ENCODE data around the gene ASIC5.

DNA sequence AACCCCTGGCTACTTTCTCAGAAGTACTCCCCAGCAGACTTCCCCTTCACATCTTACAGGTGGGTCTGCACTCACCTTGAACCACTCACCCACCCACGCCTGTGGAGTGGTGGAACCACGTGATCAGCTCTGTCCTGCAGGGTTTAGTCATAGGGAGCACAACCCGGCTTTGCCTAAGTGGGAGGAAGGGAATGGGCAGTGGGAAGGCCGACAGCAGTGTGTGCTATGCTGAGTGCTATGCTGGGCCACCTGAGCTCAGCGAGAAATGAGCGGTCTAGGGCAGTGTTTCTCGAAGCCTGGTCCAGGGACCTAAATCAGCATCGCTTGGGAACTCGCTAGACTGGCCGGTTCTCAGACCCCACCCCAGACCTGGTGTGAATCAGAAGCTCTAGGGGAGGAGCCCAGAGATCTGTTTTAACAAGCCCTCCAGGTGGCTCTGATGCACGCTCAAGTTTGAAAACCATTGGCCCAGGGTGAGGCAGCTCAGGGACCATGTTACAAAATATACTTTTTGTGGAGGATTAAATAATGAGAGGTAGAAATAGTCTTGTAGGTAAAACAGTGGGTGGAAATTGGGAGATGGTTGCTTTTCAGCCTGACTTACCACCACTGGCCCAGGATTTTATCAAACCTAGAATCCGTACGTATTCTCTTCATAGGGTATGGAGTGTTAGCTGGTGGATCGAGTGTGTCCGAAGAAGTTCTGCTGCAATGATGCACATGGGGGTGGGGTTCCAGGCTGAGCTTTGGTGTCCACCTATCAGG is 20.7 kb downstream of the TMEM131L start:
- CAGE, long polyA plus RNA, result no peak
- RRBS, result no CpG with 5 or more reads among the region's 15 CpGs

GRCh38 chr4:153488063-153489065 is 22.2 kb downstream of the TMEM131L start:
- CAGE, long polyA plus RNA, result no peak
- RRBS, result 56% methylated on average over 10 of the region's 29 CpGs

DNA sequence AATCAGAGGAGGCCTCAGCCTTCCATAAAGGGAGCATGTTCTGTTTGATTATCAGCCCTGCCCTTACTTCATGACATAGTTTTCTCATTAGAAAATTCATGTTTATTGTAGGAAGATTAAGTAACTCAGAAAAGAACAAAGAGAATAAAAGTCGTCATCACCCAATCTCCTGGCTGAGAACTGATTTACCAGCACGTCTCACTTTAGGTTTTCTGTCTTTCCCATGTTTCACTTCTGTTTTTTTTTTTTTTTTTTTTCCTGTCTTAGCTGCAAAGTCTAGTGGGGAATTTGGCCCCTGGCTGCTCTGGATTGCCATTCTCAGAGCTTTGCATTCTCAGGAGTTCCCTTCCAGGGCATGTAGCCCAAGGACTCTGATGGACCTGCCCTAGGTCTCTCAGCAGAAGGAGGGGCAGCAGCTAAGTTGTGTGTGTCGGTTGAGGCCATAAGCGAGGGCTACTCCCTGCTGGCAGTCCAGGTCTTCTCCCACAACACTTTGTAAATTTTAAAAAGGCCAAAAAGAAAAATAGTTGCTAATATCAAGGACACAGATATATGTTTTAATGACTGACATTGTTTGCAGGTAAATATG is 57.8 kb downstream of the TMEM131L start:
- CAGE, long polyA plus RNA, result no peak
- RRBS, result no CpG with 5 or more reads among the region's 4 CpGs

GRCh38 chr4:153539542-153540194 is 73.5 kb downstream of the TMEM131L start:
- CAGE, long polyA plus RNA, result no peak
- RRBS, result no CpG with 5 or more reads among the region's 15 CpGs

GRCh38 chr4:153570134-153570605 is 104.0 kb downstream of the TMEM131L start:
- CAGE, long polyA plus RNA, result no peak
- RRBS, result no CpG with 5 or more reads among the region's 9 CpGs

DNA sequence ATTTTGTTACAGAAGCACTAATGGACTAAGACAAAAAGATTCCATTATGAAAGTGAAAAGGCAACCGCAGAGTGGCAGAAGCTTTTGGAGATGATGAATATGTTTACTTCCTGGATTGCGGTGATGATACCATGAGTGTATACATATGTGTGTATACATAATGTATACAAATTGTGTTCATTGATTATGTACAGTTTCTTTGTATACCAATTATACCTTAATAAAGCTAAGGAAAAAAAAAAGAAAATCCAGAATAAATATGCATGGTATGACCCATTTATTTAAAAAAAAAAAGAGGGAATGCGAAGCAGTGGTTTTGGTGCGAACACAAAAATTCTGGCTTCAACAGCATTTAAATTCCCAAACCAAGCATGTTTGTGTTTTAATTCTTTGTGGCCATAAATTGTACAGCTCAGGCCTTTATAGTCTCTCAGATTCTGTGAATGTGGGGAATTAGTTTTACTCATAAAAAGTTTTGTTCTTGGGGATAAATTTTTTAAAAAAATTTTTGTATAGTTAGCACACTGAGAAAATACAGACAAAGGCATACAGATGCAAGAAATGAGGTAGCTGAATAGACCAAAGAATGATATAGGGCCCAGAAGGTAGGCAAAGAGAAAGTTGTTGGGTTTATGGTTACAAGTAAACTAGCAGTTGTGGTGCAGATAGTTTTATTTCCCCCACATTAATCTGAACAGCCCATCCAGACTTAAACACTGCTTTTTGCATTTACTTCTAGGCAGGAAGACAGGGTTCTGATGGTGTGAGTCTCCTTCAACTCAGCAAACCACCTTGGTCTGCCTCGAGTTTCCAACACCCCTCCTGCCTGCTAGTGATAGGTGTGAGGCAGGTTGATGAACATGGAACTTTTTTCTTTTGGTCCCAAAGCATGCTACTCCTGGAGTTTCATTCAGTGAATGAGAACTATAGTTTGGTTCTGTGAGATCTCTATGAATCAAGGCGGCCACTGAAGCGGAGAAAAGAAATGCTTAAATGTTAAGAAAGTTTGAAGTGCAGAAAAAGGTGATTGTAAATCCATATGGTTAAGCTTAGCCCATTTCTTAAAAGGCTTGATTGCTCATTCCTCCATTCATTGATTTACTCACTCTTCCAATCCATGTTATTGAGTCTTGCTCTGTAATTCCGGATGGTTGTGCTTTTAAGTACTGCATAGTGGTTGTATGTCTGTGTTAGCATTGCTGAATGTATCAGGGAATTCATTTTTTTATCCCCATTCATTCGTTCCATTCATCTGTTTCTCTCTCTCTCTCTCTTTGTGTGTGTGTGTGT is 17.9 kb downstream of the TLR2 start:
- CAGE, long polyA plus RNA, result no peak
- RRBS, result no CpG with 5 or more reads among the region's 9 CpGs

GRCh38 chr4:154010323-154010995 is 221.6 kb upstream of the SFRP2 start:
- CAGE, long polyA plus RNA, result no peak
- RRBS, result no CpG with 5 or more reads among the region's 16 CpGs

- CAGE, long polyA plus RNA, result no peak
- RRBS, result no CpG with 5 or more reads among the region's 5 CpGs
Measured at GRCh38 chr4:154604639-154605485, 7.6 kb downstream of the FGG start.

- CAGE, long polyA plus RNA, result no peak
- RRBS, result 4% methylated on average over 24 of the region's 43 CpGs
Measured at GRCh38 chr4:154626695-154627227, 14.3 kb upstream of the FGG start.

GRCh38 chr4:155026749-155027105 is 181.7 kb upstream of the NPY2R start:
- CAGE, long polyA plus RNA, result no peak
- RRBS, result no CpG with 5 or more reads among the region's 4 CpGs

DNA sequence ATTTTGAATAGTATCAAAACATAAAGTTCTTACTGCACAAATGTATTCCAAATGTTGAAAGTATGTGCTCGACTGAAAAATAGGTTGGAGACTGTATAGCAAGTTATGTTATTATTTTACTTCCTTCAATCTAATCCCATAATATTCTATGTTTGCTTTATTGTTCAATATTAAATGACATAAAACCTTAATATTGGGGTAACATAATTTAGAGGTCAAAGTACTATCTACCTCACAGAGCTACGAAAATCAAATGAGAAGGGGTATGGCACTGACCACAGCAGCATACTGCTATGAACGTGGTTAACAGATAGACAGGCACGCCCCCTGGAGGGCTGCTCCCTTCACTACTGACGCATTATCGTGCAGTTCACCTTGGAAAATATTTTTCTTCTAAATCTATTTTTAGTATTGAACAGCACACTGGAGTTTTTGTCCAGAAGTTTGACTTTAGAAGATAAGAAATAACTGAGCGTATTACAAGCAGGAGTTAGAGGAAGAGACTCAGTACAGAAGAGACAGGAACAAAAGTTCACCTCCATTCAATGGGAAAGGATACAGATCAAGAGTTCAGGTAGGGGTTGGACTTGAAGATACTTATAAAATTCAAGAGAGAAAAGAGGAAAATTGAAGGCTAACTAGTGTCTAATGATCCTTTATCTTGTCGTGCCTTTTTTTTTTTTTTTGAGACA is 22.8 kb downstream of the MAP9 start:
- CAGE, long polyA plus RNA, result no peak
- RRBS, result no CpG with 5 or more reads among the region's 8 CpGs

- CAGE, long polyA plus RNA, result no peak
- RRBS, result no CpG with 5 or more reads among the region's 4 CpGs
Measured at GRCh38 chr4:155522060-155522530, 144.6 kb upstream of the GUCY1A1 start.

DNA sequence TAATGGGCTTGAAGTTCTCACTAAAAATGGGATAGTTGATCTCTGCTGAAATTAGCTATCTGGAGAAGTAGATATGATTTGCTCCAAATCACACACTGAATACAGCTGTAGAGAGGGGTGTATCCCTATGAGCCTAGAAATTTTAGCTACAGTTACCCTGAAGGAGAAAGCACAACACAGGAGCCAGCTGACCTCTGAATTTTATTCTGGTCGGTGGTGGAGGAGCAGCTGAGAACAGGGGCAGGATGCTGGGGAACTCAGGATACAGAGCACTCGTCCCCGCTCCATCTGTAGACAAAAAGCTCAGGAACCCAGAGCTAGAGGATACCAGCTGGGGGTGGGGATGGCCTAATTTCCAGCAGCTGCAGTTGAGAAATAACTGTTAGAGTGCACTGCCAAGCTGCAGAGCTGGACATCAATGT is 122.2 kb upstream of the GUCY1A1 start:
- CAGE, long polyA plus RNA, result no peak
- RRBS, result no CpG with 5 or more reads among the region's 3 CpGs

- CAGE, long polyA plus RNA, result no peak
- RRBS, result no CpG with 5 or more reads among the region's 2 CpGs
Measured at GRCh38 chr4:155666195-155666629, 436 bp upstream of the GUCY1A1 start.

- CAGE, long polyA plus RNA, result no peak
- RRBS, result no CpG with 5 or more reads among the region's 1 CpG
Measured at GRCh38 chr4:155866183-155866436, at the start of gene ASIC5. Gene ASIC5, minus strand, starts transcription at chr4:155866277.

DNA sequence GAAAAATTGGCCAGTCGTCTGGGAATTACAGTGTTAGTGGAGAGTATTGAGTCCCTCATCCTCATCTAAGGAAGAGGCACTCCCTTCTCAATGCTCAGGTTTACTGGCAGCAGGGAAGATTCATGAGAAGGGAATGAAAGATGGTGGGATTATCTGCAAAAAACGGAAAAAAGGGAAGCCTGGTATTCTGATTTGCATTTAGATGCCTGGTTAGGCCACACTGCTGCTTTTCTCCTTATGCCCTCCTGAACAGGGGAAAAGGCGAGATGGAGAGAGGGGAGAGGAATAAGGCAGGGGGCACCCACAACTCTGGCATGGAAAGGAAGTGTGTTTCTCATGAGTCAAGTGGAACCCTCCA is 5.4 kb upstream of the CTSO start:
- CAGE, long polyA plus RNA, result no peak
- RRBS, result no CpG with 5 or more reads among the region's 3 CpGs

- CAGE, long polyA plus RNA, result no peak
- RRBS, result no CpG with 5 or more reads among the region's 6 CpGs
Measured at GRCh38 chr4:156774260-156774899, 197.2 kb downstream of the PDGFC start.

DNA sequence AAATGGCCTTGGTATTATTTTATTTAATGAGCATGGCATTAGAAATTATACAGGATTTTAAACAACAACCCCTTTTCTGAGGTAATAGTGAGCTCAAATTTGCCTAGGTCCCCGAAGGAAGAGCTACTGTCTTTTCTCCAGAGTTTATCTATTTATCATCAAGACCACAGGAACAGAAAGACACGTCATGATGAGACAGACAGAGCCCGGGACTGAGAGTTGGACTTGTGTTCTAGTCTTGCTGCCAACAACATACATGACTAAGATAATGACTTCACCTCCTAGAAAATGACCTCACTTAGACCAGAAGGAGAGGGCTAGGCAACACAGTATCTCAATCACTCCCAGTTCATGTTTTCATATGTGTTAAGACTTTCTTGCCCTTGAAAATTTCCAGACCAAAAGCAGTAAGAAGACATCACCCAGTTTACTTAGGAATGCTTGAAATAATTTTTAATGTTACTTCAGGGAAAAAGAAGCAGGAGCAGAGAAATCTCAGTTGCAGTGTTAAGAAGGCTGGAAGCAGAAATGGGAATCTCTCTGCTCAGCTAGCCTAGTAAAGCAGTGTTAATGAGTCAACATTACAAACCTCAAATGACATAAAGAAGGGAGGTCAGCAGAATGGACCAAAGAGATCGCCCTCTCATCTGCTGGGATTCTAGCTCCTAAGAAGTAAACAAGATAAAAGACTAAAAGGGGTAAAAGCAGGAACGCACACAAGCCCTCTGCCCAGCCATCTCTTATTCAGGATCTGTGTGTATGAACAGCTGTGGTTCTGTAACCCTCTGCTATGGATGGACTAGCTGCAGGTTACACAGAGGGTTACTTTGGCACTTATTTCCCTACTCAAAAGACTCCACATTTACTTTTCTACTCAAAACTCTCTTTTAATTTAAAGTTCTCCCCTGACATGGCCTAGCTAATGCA is 24.9 kb downstream of the PDGFC start:
- CAGE, long polyA plus RNA, result no peak
- RRBS, result no CpG with 5 or more reads among the region's 5 CpGs

GRCh38 chr4:156950944-156952119 is 20.3 kb downstream of the PDGFC start:
- CAGE, long polyA plus RNA, result no peak
- RRBS, result no CpG with 5 or more reads among the region's 5 CpGs

DNA sequence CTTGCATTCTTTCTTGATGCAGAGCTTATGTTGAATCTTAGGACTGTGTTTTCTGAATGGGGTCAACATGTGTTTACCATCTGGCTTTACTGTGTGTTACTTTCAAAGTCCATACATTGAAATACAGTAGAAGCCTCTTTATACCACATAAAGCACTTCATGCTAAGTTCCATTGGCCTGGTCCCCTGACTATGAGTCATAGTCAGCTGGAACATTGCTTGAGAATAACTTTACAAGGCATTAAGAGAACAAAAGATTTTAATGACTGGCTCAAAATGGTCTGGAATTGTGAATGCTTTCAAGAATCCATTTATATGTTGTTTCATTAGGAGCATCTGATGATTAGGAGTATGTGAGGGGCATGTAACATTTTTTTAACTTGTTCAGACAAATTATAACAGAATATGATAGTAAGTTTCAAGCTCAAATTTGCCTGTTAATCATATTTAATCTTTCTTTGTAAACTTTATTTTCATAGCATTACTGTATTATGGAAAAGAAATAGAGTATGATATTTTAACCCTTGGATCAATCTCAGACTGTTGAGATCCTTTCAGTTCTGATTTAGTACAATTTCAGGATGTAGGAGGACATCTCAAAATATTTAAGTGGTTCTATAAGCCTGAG is 152.4 kb downstream of the GASK1B start:
- CAGE, long polyA plus RNA, result no peak